A172 (cell line): ENCODE measurements around a stretch of chr13.

DNA sequence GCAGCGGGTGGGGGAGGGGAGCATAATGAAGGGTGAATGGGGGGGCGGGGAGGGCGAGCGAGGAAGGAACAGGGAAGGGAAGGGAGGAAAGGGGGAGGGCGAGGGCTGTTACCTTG, 1.1 kb downstream of the INTS6 start:
- RAMPAGE, long total RNA = no peak

DNA sequence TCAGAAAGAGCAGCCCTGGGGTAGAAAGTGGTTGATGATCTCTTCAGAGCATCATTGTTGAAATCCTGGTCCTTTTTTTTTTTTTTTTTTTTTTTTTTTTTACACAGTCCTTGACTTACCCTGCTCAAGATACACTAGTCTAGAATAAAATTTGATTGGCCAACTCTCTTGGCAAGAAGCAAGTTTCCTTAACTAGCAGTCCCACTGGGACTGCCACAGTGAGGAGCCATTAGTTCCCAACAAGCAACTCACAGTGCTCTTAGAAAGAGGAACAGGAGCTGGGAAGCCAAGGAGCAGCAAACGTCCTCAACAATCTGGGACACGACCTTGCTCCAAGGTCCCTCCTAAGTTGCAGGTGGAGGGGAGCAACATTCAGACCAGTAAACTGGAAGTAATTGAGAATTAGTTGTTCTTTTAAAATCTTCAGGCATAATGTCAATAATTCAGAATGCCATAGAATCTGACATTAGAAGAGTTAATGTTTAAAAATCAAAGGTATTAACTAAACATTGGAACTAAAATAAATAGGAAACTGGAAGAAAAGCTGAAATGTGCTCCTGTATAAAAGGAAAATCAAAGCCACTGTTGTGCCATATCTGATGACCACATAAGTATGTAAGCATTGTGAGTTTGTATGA, 48.0 kb upstream of the INTS6 start:
- RAMPAGE, long total RNA = no peak

- RAMPAGE, long total RNA = no peak
Observed at GRCh38 chr13:51781992-51782809, 21.8 kb downstream of the DHRS12 start.

GRCh38 chr13:51826535-51827157, 18.3 kb downstream of the TMEM272 start:
- RAMPAGE, long total RNA = no peak

DNA sequence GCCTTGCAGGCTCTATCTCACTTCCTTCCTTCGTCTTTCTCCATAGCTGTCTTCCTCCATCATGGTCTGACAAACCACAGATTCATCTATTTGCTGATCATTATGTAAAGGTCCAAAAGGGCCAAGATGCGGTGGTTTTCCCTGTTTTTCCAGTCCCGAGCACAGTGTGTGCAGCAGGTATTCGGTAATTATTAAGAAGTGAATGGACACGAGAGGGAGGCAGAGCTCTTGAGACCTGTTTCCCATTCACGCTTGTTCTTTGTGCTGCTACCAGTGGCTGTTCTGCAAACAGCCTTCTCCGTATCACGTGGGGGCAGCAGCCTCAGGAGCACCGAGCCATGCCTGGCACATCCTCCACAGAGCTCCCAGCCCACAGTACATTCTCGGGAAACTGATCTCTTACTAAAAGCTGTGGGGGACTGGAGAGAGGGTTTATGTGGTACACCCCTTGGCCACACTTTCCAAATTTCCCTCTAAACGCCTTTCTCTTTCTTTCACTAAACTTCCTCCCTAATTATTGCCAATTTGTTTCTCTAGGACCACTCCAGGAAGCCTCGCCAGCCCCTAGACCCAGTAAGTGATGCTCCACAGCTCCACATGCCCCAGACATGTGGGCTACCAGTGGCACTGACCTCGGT, 50.4 kb downstream of the CCDC70 start:
- RAMPAGE, long total RNA = no peak

DNA sequence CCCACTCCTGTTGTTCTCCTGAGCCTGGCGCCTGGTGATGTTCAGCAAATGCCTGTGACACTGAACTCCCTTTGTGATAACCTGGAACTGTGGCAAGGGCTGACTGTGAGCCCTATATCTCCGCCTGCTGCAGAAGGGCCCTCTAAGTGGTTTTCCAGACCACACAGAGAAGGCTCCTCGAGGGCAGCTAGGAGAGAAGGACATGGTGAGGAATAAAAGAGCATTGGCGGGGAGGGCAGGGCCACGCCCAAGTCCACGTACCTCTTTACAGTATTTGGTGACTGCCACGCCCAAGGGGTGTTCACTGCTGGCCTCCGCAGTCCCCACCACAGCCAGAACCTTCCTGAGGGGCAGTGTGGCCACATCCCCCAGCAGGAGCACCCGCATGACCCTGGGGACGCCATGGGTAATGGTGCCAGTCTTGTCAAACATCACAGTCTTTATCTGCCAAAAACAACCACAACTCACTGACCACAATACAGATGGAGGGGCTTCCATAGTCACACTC, 67.3 kb downstream of the ATP7B start:
- RAMPAGE, long total RNA = no peak

DNA sequence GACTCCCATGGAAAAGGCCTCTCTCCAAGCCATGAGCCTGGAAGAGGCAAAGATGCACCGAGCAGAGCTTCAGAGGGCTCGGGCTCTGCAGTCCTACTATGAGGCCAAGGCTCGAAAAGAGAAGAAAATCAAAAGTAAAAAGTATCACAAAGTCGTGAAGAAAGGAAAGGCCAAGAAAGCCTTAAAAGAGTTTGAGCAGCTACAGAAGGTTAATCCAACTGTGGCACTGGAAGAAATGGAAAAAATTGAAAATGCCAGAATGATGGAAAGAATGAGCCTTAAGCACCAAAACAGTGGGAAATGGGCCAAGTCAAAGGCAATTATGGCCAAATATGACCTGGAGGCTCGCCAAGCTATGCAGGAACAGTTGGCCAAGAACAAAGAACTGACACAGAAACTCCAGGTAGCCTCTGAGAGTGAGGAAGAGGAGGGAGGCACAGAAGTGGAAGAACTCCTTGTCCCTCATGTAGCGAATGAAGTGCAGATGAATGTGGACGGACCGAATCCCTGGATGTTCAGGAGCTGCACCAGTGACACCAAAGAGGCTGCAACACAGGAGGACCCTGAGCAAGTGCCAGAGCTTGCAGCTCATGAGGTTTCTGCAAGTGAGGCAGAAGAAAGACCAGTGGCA, 5.0 kb downstream of the UTP14C start:
- RAMPAGE, long total RNA = no peak

DNA sequence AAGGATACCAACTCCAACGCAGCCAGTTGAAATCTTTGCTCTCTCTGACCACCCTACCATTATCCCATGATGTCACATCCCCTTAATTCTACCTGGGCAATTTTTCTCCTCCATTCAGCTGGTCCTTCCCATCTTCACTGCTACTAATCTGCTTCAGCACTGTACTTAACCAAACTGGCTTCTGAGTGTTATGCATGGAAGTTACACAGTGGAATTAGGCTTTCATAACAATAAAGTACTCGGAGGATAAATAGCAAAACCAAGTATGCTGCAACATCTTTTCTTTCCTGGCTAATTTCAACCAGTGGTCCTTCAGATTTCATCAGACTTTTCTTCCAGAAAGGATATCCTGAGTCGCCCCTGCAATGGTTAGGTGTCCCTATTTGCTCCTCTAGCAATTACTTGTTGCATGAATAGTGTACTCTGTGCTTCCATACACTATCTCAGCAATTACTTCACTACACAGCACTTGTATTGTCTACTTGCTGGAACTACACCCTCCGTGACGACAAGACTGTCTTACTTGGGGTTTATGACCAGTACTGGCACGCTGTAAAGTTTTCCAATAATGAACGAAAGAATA, 34.0 kb upstream of the NEK3 start:
- RAMPAGE, long total RNA = no peak

GRCh38 chr13:52235991-52236477, 76.6 kb upstream of the NEK3 start:
- RAMPAGE, long total RNA = no peak

DNA sequence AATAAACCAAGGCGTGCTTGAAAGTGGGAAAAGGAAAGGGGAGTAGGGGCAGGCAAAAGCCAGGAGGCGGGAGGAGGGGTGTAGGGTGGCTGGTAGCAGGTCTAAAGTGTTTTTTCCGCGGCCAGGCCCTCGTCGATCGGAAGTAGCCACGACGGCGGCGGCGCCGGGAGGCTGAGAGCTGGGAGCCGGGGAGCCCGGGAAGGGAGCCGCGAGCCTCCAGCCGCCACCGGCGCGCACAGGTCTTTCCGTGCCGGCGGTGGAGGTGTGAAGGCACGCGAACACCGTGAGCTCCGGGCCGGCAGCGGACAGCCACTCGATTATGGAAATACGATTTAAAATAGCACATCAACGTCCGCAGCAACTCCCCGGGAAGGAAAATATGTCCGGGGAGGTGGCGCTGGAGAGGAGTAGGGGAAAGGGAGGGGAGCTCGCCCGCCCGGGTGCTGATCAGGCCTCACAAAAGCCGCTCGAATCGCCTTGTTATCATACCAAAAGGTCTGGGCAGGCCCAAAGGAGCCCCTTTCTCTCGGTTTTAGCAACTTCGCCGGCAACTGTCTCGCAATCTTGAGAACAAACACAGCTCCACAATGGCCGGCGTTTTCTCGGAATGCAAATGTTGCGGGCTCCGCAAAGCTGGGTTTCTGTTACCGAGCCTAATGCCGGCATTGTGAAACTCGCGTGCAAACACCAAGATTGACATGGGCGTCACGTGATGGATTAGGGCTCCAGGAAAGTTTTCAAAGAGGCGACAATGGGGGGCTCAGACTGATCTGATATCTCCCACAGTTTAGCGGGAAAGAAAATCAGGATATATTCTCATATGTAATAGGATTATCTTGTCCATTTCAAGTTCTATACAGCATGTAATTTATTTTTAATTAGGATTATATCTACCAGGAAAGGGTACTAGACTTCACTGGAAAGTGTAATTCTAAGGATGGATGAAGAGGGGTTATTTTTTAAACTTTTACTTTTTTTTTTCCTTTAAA, 3.0 kb upstream of the PCDH8 start:
- RAMPAGE, long total RNA = no peak

- RAMPAGE, long total RNA = no peak
Observed at GRCh38 chr13:55039462-55039968, 2010.9 kb downstream of the OLFM4 start.

- RAMPAGE, long total RNA = no peak
Observed at GRCh38 chr13:57634197-57635201, 3.0 kb downstream of the PCDH17 start.

DNA sequence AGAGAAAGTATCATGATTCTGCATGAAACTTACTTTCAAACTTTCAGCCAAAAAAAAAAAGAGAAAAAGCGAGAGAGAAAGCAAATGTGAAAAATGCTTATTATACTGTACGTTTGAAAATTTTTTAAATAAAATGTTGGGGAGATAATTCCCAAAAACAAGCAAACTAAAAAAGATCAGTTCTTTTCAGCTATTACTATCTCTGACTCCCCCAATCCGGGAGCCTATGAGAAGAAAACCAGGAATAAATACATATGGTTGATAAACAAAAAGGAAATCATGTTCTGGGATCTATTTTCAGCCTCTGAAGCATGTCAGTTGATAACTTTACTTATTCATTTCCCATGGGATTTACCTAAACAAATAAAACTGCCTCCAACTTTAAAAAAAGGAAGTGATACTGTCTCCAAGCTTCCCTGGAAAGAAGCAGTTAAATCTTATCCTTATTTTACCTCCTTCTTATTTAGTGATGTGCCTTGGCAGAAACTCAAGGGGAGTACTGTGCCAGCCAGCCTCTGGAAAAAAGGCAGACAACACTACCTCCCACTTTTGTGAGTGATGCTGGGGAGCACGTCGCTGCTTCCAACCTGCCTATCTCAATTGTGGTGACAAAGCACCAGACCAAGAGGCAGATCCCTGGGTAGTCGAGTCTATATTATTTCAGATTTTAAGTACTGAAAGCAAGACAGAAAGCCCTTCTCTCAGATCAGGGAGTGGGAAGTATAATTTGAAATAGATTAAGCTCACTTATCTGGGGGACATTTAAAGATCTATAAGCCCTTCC, 765.7 kb downstream of the DIAPH3 start:
- RAMPAGE, long total RNA = no peak

- RAMPAGE, long total RNA = no peak
Observed at GRCh38 chr13:60009543-60009841, 154.2 kb downstream of the DIAPH3 start.

DNA sequence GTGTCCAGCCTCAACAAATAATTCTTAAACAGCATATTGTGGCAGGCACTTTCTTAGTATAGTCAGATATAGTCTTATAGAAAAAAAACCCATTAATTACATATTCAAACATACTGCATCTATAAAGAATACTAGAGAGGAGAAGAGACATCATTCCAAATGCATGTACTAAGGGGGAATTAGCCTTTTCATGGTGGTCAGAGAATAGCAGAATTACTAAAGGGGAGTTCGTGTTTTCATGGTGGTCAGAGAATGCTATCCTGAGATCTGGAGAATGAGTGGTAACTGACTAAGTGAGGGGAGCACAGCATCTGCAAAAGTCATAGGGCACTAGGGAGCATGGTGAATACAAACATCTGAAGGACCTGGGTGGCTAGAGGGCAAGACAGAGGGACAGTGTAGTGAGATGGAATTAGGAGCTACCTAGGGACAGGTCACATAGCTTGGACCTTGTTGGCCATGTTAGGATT, 8.3 kb downstream of the TDRD3 start:
- RAMPAGE, long total RNA = no peak

- RAMPAGE, long total RNA = no peak
Observed at GRCh38 chr13:61339089-61339374, 76.6 kb downstream of the PCDH20 start.

DNA sequence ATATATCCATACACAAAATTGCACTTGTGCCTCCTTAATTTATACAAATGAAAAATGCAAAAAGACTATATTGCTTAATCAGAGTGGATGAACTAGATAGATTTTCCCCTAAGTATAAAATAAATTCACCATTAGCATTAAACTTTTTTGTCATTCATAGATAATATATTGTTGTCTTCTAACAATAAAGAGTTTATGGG, 467.7 kb upstream of the ENSG00000237378 start:
- RAMPAGE, long total RNA = no peak

GRCh38 chr13:64078640-64078934, 245.7 kb upstream of the ENSG00000285566 start:
- RAMPAGE, long total RNA = no peak

DNA sequence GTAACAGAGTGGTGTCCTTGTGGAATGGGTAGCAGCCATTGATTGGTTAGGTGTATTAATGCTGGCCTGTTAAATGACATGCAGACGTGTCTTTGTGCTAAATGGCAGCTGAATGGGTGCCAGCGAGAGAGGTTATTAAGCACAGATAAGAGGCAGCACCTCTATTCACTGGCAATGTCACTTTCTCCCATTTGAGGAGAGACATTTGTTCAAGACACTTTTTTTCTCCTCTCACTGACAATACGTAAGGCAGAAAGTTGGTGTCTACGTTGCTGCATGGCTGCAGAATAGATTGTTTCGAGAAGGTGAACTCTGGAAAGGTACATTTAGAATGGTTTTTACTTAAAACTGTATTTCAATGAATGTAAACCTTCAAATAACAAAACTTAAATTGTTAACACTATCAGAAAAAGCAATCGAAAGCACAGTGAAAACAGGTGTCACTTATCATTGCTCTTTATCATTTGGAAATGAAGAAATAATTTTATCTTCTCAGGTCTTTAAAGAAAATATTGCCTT, 1289.2 kb downstream of the PCDH9 start:
- RAMPAGE, long total RNA = no peak

- RAMPAGE, long total RNA = no peak
Observed at GRCh38 chr13:69650510-69650988, 457.7 kb downstream of the KLHL1 start.